Kidney epithelial cell (primary cell): ENCODE results near the genes ZBTB8OS and RBBP4.

- RAMPAGE, long total RNA = no peak
- RRBS = no CpG with 5 or more reads among the region's 1 CpG
Observed at GRCh38 chr1:32030205-32030612, 16.5 kb downstream of the KHDRBS1 start.

- RAMPAGE, long total RNA = no peak
- RRBS = no CpG with 5 or more reads among the region's 17 CpGs
Observed at GRCh38 chr1:32032681-32034027, 19.5 kb downstream of the KHDRBS1 start.

DNA sequence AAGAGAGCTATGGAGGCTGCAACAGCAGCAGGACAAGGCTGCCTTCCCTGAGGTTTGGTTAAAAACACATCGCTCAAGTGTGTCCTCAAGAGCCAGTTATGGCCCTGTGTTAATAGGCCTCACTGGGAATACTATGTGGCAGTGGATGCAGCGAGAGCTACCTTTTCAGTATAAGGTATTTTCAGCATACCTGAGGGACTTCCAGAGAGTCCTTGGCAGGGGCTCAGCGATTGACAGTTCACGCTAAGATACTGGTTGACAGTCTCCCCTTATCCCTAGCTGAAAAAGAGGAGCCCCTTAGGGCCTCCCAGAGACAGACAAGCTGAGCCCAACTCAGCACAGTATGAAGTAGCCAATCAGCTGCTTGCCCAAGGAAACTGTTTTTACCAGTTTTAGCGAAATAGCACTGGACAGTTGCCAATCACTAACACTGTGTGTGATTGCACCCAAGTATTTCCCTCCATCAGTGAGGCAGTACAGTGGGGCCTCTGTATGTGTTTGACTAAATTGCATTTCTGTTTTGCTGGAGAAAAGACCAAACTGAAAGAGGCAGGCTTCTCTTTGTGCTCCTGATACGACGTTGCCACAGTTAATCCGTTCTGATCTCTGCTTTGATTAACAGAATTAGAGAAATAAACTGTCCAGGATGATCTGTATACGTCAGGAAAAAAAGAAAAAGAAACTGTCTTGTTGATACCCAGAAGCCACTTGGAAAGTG, 27.0 kb downstream of the KHDRBS1 start:
- RAMPAGE, long total RNA = no peak
- RRBS = no CpG with 5 or more reads among the region's 9 CpGs

DNA sequence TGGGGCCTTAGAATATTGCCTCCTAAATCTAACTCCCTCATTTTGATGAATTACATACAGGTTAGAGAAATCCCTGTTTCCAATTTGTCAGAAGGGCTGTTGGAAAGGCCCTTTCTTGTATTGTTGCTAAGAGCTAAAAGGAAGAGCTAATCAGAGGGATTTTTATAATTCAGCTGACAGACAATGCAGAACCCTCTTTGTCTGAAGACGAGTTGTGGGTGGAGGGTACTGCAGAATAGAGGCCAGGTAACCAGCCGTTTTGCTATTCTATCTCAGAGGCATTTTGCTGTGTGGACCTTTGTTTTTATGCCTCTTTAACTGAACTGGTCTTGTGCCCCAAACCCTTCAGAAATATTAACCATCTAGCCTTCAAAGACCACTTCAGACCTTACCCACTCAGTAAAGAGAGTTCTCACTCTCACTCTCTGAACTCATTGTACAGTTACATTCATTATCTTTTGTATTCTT, 19.6 kb downstream of the KPNA6 start:
- RAMPAGE, long total RNA = no peak
- RRBS = no CpG with 5 or more reads among the region's 2 CpGs

- RAMPAGE, long total RNA = no peak
- RRBS = no CpG with 5 or more reads among the region's 3 CpGs
Observed at GRCh38 chr1:32178344-32178831, 1.1 kb upstream of the TXLNA start.

DNA sequence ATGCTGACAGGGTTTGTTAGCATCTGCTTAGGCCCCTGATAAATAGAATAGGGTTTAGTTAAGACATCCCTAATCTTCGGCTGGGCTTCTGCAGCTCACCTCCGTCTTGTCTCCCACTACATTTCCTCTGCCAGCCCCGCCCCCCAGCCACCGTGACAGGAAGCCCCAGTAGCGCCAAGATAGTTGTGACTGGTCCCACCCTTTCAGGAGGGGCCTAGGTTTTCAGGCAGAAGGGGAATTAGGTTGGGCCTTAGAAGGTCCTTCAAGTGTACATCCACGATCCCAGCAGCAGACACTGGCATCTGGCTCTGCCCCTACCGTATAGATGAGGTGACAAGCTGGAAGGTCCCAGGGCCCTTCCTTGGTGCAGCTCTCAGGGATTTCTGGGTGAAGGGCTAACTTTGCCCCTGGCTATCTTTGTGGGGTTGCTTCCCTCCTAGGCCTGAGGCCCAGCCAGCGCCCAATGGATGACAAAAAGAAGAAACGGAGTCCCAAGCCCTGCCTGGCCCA, 1.1 kb downstream of the CCDC28B start:
- RAMPAGE, long total RNA = no peak
- RRBS = no CpG with 5 or more reads among the region's 9 CpGs

GRCh38 chr1:32234586-32235481, 12.2 kb upstream of the FAM167B start:
- RAMPAGE, long total RNA = no peak
- RRBS = no CpG with 5 or more reads among the region's 19 CpGs

- RAMPAGE, long total RNA = no peak
- RRBS = 0% methylated on average over 4 of the region's 34 CpGs
Observed at GRCh38 chr1:32248012-32249031, 1.3 kb downstream of the FAM167B start.

- RAMPAGE, long total RNA = no peak
- RRBS = no CpG with 5 or more reads among the region's 9 CpGs
Observed at GRCh38 chr1:32273687-32274400, 18.0 kb upstream of the HDAC1 start.

GRCh38 chr1:32333058-32333459, 3.0 kb downstream of the MARCKSL1 start:
- RAMPAGE, long total RNA = no peak
- RRBS = no CpG with 5 or more reads among the region's 3 CpGs

- RAMPAGE, long total RNA = no peak
- RRBS = 3% methylated on average over 5 of the region's 46 CpGs
Observed at GRCh38 chr1:32361395-32361808, 883 bp downstream of the FAM229A start.

GRCh38 chr1:32364905-32365679, 2.8 kb downstream of the TSSK3 start:
- RAMPAGE, long total RNA = no peak
- RRBS = no CpG with 5 or more reads among the region's 8 CpGs

- RAMPAGE, long total RNA = no peak
- RRBS = no CpG with 5 or more reads among the region's 2 CpGs
Observed at GRCh38 chr1:32387985-32388193, 6.4 kb downstream of the BSDC1 start.

DNA sequence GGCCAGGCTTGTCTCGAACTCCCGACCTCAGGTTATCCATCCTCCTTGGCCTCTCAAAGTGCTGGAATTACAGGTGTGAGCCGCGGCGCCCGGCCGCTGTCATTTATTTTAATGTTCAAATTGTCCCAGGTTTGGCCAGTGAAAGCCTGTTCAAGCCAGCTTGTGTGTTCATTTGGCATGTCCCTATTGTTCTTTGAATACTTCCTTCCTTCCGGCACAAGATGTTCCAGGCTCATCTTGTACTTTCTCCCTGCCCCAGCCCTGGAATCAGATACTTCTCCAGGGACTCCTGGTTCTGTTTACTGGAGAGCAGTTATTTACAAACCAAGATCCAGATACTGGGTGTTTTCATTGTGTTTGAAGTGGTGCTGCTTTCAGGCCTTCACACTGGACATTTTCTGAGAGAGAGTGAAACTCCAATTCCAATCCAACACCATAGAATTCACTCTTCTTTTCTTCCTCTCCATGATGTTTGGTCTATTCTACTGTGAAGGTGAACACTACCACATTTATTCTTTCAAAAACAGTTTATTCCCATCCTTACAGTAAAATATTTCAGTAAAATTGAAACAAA, 37.1 kb downstream of the ZBTB8B start:
- RAMPAGE, long total RNA = no peak
- RRBS = no CpG with 5 or more reads among the region's 8 CpGs

GRCh38 chr1:32650161-32651080, at the start of gene ZBTB8OS:
TSS of gene ZBTB8OS (minus strand) at chr1:32650550.
- RAMPAGE, long total RNA = start-site peak on the minus strand at chr1:32650532-32650570, 893 and 194 reads in 2 replicates; start-site peak on the minus strand at chr1:32650917-32650938, 134 and 89 reads in 2 replicates
- RRBS = no CpG with 5 or more reads among the region's 53 CpGs

DNA sequence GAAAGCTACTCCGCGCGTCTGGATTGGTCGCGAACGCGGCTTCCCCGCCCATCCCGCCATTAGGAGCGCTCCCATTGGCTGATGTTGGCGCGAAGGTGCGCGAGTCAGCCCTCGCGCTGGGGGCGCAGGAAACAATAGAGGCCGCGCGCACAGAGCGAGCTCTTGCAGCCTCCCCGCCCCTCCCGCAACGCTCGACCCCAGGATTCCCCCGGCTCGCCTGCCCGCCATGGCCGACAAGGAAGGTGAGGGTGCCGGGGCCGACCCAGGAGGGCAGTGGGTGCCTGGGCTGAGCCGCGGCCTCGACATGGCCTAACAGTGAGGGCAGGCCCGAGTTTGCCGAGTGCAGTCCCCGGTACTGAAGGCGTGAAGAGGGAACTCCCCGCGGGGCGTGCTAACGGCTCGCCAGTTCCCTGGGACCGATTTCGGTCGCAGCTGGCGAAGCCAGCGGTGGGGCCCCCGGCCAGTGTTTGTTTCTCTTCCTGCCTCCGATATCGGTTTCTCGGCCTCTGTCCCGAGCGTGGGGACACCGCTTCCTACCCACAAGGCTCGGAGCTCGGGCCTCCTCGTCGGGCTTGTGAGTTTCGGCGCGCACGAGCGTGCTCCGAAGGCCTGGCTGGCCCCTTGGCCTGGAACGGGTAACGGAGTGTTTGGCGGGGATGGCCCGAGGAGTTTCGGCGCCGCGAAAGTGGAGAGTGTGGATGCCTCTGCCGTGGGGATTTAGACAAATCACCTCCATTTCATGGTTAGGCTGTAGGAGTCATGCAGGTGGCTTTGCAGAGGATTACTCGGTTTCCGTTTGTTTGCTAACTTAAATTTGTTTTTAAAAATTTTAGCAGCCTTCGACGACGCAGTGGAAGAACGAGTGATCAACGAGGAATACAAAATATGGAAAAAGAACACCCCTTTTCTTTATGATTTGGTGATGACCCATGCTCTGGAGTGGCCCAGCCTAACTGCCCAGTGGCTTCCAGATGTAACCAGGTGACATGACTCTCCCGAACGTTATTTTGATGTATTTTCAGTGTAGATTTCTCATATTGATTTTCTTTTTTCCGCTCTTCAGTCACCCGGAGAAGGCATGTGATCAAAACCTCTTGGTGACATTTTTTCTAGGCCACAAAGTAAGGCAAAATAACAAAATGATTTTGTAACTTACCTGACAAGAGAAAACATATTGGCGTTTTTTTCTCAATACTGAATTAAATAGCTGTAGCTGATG, at the start of gene RBBP4:
TSS of gene RBBP4 (plus strand) at position 128 of the 1,219 bp plus-strand sequence.
- RAMPAGE, long total RNA = start-site peak on the plus strand centred at position 167 of the sequence, 115 bp wide, 1,191 and 796 reads in 2 replicates
- RRBS = 1% methylated on average over 9 of the region's 86 CpGs

DNA sequence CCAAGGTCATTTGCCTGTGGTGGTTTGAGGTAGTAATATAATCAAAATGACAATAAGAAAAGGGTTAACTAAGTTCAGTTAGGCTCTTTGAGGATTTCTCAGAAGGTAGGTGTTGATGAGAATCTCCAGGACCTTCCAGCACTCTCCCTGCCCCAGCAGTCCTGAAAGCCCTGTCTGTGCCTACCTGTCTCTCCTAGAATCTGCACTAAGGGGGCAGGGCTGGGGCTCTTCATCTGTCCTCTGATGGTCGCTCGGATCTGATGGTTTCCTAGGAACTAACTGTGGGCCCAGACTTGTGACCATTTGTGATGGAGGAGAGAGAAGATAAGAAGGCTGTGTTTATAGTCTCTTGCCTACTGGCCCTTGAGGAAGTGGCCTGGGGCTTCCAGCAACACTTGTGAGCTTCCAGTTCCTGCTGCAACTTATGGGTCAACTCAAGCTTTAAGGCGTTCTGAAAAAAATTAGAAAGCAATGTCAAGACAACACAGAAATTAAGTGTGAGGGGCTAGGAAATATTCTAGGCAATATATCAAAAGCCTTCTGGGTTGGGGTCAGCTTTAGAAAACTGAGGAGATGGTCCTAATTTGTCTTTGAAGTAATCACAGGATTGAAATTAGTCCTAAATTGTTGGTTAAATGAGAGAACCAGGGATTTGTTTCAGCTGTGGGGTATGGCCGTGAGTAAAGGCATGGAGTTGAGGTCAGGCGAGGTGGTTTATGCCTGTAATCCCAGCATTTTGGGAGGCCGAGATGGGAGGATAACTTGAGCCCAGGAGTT, 14.2 kb downstream of the KIAA1522 start:
- RAMPAGE, long total RNA = no peak
- RRBS = no CpG with 5 or more reads among the region's 6 CpGs

DNA sequence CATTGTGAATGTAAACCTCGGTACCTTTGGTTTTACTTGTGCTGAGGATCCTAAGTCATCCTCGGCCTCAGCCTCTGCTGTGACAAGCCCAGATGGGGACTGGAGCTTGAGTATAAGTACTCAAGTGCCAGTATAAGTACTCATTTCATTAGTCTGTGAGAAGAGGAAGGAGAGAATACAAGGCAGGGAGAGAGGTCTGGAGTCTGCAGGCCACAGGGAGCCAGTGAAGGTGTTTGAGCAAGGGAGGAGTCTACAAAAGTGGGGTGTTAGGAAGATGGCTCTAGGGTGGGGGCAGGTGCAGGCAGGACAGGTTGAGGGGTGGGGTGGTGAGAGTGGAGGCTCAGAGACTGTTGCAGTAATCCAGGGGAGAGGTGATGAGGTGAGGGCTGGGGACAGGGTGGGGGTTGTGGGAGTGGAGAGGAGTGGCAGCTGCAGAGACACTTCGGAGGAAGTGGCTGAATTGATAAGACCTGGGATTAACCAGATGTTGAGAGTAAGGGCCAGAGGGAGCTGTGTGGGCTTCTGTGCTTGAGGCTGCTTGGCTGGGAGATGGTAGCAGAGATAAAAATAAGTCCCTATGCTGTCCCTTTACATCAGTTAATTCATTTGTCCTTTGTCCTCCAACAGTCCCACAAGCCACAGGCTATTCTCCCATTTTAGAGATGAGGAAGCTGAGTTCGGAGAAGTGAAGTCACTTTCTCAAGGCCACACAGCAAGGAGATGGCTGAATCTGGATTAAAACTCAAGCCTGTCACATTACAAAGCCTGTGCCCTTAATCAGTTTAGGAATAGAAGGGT, 15.6 kb downstream of the KIAA1522 start:
- RAMPAGE, long total RNA = no peak
- RRBS = no CpG with 5 or more reads among the region's 4 CpGs

- RAMPAGE, long total RNA = no peak
- RRBS = no CpG with 5 or more reads among the region's 2 CpGs
Observed at GRCh38 chr1:32761907-32762266, 20.3 kb downstream of the KIAA1522 start.

- RAMPAGE, long total RNA = no peak
- RRBS = no CpG with 5 or more reads among the region's 5 CpGs
Observed at GRCh38 chr1:32863164-32864108, 7.3 kb downstream of the FNDC5 start.